GM23338 (cell line): ENCODE measurements around the genes TAS2R39, TAS2R40, TMEM139, ZYX, CTAGE6, OR2A25, ARHGEF35 and EZH2.

DNA sequence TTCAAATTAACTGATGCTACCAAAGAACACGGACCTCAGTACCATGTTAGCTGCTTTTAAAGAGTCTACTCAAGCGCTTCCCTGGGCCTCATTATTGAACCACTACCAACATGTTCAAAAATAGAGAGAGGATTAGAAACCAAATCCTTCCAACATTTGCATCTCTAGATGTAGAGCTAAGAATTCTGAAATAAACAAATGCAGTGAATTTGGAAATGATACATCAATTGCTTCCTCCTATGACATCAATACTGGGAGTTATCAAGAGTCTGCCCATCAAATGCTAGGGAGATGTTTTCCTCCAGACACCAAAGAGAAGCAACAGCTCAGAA, at the start of gene TAS2R39:
Gene TAS2R39 (plus strand): TSS at position 281 of the 332 bp plus-strand sequence.
- PRO-cap = no peak
- RAMPAGE, long total RNA = no peak

DNA sequence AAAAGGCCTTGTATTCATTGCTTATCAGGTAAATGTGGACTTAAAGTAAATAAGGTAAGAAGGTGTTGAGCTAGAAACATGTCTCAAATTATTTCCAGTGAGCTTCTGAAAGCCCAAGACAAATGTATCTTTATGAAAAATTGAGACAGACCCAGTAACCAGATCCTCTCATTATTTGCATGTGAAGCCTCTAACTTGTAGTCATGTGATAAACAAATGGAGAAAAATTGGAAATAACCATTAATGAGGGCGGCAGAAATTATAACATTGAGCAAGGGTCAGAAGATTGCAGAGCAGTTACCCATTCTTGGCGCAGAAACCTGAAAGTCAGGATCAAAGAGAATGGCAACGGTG, at the start of gene TAS2R40:
Gene TAS2R40 (plus strand): TSS at position 301 of the 354 bp plus-strand sequence.
- PRO-cap = no peak
- RAMPAGE, long total RNA = no peak

DNA sequence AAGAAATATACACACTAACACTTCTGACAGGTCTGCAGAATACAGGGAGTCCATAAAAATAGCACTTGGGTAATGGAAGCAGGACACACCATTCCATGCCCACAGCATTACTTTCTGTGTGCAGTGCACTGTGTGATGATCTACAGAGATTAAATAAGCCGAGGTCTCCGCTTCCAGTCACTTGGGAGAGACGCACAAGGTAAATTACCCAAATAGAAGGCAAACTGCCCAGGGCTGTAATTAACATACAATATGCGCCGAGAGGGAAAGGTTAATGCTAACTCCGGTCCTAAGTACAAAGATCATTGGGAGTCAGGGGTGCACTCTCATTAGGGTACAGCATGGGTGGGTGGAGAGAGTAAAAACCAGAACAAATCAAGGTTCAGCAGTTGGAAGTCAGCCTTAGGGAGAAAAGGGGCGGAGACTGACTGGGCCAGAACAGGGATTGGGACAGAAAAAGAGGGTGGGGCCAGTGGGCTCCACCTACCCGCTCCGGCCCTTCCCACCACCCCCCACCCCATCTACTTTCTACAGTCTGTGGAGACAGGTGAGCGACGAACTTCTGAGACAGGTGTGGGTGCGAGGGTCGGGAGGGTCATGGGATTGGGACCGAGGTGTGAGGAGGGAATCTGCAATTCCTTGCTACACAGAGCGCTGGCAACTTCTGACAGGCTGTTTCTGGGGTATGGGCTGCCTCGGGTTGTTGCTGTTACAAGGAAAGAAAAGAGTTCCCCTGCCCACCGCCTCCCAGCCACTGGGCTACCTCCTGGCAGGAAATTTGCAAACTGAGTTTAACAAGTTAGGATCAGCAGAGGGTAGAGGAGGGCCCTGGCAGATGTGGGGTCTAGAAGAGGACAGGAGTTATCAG, at the start of gene TMEM139:
Gene TMEM139 (plus strand): TSS at position 531 of the 868 bp plus-strand sequence.
- PRO-cap = unidirectional peak, plus-strand start at position 529 of the sequence; bidirectional peak, plus-strand start at position 808 of the sequence, minus-strand start at position 666 of the sequence
- RAMPAGE, long total RNA = no peak

- PRO-cap = no peak
- RAMPAGE, long total RNA = no peak
Observed at GRCh38 chr7:143300728-143301803, 12.9 kb downstream of the CASP2 start.

- PRO-cap = bidirectional peak, plus-strand start at chr7:143381347, minus-strand start at chr7:143380970
- RAMPAGE, long total RNA = start-site peak on the minus strand at chr7:143380960-143380989, 35 and 18 reads in 2 replicates
Observed at GRCh38 chr7:143380855-143381409, at the start of gene ZYX. TSS of gene ZYX (plus strand) at chr7:143381345.

DNA sequence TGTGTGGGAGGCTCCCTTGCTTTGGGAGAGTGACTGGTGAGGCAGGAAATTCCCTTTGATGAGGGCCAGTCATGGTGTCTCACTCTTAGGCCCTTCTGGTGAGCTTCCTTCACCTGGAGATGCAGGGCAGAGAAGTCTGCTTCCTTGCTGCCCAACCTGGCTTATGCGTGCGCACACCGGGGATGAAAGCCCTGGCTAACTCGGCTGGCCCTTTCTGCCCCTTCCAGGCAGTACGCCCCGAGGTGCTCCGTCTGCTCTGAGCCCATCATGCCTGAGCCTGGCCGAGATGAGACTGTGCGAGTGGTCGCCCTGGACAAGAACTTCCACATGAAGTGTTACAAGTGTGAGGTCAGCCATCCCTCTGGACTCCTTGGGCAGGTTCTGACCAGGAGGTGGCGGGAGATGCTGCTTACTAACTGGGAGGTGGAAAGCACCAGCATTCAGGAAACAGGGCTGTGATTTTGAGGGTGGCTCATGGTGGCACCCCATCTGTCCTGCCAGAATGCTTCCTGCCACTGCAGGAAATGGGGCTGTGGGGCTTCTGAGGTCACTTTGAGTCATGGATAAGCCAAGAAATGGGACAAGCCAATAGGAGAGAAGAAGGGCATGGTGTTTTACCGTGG, 8.6 kb downstream of the ZYX start:
- PRO-cap = no peak
- RAMPAGE, long total RNA = no peak

GRCh38 chr7:143391769-143392865, 11.0 kb downstream of the ZYX start:
- PRO-cap = no peak
- RAMPAGE, long total RNA = no peak

GRCh38 chr7:143757602-143757903, at the start of gene CTAGE6:
TSS of gene CTAGE6 (minus strand) at chr7:143757696.
- PRO-cap = no peak
- RAMPAGE, long total RNA = no peak

DNA sequence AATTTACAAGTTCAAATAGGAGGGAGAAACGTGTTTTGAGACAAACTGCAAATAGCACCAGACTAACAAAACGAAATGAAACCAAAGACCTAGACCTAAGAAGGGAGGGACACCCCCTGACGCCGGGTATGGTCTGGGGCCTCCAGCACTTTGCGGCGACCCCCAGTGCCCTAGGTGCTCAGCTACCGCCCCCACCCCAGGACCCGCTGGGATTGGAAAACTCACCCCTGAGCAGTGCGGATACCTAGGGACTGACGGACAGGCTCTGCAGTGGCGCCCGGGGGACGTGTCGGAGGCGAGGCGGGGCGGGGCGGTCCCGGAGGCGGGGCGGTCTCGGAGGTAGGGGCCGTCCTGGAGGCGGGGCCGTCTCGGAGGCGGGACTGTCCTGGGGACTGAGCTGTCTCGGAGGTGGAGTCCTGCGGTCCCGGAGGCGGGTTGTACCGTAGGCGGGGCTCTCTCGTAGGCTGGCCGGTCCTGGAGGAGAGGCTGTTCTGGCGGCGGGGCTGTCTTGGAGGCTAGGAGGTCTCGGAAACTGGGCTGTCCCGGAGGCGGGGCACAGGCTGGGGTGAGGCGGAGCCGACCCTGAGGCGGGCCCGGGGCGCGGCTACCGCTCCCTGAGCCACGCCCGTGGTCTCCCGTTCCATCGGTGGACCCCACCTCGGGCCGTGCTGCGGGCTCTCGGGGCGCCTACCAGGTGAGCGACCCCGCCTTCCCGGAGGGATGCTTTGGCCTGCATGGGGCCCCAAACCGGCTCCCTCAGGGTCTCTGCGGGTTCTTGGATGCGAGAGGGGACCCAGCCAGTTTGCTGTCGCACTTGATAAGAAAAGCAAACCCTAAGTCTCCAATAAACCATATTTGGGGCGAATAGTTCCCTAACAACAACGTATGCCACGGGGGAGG, 65.3 kb downstream of the TCAF1 start:
- PRO-cap = bidirectional peak, plus-strand start at position 518 of the sequence, minus-strand start at position 294 of the sequence
- RAMPAGE, long total RNA = no peak

GRCh38 chr7:144004637-144005051, 4.5 kb downstream of the OR6B1 start:
- PRO-cap = no peak
- RAMPAGE, long total RNA = no peak

DNA sequence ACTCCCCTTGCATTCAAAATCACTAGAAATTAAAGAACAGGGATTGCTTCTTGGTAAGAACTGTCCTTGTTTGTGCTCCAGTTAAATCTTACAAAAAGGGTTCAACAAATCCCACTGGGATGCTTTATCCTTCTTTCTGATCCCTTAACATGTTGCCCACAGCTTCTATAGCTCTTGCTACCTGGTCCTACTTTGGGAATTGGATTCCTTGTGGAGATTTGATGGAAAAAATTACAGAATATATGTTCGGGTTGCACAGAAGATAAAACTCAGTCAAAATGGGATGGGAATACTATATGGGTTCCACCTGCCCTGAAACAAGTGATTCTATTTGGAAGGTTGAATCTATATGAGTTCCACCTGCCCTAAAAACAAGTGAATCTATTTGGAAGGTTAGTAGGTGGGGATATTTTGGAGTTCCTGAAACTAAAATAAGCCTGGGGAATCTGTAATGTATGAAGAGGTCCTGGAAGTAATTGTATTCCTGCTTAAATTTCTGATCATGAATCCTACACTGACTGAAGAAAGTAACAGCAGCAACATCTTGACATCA, at the start of gene OR2A25:
Gene OR2A25 (plus strand): TSS at position 307 of the 553 bp plus-strand sequence.
- PRO-cap = no peak
- RAMPAGE, long total RNA = no peak

- PRO-cap = unidirectional peak, plus-strand start at chr7:144195789
- RAMPAGE, long total RNA = no peak
Observed at GRCh38 chr7:144195432-144196066, at the start of gene ARHGEF35. TSS of gene ARHGEF35 (minus strand) at chr7:144195833.

DNA sequence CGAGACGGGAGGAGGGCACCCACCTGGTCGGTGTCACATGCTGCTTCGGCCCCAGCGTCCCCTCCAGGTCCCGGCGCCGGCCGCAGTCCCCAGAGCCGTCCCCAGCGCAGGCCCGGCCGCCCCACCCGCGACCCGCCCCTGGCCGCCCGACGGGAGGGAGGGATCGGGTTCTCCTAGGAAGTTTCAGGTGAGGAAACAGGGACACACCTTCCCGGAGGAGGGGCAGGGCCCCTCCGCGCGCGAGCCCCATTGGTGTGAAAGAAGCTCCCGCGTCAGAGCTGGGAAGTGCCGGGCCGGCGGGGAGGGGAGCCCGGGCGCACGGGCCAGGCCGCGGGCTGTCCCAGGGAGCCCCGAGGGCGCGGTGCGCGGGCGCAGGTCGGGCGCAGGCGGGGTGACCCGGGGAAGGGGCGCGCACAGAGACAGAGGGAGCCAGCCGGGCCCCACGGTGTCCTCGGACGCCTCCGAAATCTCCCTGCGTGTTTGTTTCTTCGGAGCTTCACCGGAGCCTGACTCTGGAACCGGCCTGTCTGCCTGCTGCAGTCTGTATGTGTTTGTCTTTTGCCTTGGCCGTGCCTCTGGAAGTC, 18.0 kb upstream of the OR2A1 start:
- PRO-cap = no peak
- RAMPAGE, long total RNA = no peak

DNA sequence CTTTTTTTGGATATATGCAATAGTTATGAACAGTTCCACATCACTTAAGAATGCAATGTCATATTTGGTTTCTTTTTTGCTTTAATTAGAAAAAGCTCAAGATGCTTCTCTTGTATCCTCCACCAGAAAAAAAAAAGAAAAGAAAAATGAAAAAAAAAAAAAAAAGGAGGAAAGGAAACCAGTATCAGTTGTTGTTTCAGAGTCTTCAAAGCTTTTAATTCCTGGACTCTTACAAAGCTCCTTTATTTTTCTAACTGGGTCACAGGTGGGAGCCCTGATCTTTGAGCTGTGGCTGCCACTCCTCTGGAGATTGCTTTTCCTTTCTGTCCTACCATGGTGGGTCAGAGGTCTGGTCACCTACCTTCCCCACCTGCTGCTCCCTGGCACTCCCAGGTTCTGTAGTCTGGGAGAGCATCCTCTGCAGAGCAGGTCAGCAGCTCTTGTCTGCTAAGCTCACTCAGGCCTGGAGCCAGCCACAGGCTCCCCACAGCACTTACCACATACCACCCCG, 73.0 kb upstream of the TPK1 start:
- PRO-cap = no peak
- RAMPAGE, long total RNA = no peak

GRCh38 chr7:148255661-148256004, 334.9 kb upstream of the C7orf33 start:
- PRO-cap = no peak
- RAMPAGE, long total RNA = no peak

DNA sequence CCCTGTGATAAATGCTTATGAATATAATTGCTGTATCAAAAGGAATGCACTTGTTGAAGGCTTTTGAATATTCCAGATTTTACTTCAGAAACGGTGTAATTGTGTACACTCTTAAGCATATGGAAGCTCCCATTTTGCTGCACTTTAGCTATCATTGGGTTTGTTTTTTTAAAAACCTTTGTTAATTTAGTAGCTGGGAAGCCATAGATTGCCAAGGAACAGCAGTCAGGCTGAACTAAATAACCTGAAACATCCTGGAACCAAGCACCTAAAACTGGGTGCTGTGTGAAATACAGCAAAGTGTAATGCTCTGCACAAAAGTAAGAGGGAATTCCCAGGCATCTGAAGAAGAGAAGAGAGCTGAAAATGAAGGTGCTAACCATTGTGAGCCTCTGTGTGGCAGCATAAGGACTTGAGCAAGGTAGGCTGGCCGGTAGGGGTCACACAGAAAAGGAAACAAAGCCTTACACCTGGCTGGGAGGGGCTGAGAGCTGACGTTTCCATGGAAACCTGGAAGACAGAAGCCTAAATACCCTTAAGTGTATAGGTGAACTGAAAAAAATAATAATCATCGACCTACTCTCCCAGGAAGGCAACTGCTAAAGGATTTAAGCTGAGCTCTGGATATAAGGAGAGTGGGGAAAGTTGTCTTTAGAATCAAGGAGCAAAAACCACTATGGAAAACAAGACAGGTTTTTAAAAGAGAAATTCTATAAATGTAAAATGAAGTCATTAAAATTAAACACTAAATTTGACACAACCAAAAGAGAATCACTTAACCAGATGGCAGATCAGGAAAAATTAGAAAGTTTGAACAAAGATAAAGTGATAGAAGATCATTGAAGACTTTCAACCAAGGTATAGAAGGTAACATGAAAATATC, 48.6 kb downstream of the CUL1 start:
- PRO-cap = no peak
- RAMPAGE, long total RNA = no peak

- PRO-cap = bidirectional peak, plus-strand start at chr7:148884429, minus-strand start at chr7:148884248
- RAMPAGE, long total RNA = no peak
Observed at GRCh38 chr7:148884138-148884377, at the start of gene EZH2. TSS of gene EZH2 (minus strand) at chr7:148884291.

DNA sequence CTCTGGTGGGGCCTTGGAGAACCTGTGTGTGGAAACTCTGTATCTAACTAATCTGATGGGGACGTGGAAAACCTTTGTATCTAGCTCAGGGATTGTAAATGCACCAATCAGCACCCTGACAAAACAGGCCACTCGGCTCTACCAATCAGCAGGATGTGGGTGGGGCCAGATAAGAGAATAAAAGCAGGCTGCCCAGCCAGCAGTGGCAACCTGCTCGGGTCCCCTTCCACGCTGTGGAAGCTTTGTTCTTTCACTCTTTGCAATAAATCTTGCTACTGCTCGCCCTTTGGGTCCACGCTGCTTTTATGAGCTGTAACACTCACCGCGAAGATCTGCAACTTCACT, 65.7 kb upstream of the EZH2 start:
- PRO-cap = unidirectional peak, plus-strand start at position 208 of the sequence
- RAMPAGE, long total RNA = no peak

GRCh38 chr7:148954774-148955317, 70.8 kb upstream of the EZH2 start:
- PRO-cap = no peak
- RAMPAGE, long total RNA = no peak

DNA sequence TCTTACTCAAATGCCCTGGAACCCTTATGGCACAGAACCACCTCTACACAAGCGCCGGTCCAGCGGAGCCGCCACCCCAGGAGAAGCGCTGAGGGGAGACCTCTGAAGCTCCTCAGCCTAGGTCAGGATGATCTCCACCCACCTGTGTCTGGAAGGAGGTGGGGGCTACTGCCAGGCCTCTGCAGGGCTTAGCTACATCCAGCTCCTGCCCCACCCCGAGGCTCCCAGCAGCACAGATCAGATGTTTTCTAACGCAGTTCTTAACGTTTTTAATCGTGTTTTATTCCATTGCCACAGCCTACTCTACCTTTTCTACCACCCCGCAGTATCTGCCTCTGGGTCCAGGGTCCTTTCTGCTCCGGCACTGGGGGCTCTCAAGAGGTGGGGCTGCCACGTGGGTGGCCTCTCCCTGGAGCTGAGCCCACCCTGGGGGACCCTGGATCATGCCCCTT, 25.5 kb downstream of the PDIA4 start:
- PRO-cap = no peak
- RAMPAGE, long total RNA = no peak